ENCODE measurements around a stretch of chr2.

- PRO-cap, 2 experiments = no peak in any of the 2 experiments
Observed at GRCh38 chr2:191008840-191009182, 5.2 kb downstream of the STAT1 start.

GRCh38 chr2:191172802-191173379 lies 22.1 kb upstream of the STAT4 start:
- PRO-cap, 2 experiments = no peak in any of the 2 experiments

DNA sequence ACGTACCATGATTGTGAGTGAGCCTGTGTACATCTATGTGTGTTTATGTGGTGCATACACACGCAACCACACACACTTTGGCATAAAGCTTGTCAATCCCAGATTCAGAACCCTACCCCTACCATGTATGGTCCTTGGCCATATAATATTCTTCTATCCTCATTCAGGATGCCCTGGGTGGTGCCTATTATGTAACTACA lies 11.3 kb upstream of the MYO1B start:
- PRO-cap, 2 experiments = no peak in any of the 2 experiments

GRCh38 chr2:191247623-191248151 lies 2.5 kb downstream of the MYO1B start:
- PRO-cap, 2 experiments = no peak in any of the 2 experiments

- PRO-cap, 2 experiments = no peak in any of the 2 experiments
Observed at GRCh38 chr2:191264745-191265145, 19.5 kb downstream of the MYO1B start.

- PRO-cap, 2 experiments = no peak in any of the 2 experiments
Observed at GRCh38 chr2:191305907-191306636, 60.9 kb downstream of the MYO1B start.

- PRO-cap, 2 experiments = no peak in any of the 2 experiments
Observed at GRCh38 chr2:191318574-191319330, 73.5 kb downstream of the MYO1B start.

DNA sequence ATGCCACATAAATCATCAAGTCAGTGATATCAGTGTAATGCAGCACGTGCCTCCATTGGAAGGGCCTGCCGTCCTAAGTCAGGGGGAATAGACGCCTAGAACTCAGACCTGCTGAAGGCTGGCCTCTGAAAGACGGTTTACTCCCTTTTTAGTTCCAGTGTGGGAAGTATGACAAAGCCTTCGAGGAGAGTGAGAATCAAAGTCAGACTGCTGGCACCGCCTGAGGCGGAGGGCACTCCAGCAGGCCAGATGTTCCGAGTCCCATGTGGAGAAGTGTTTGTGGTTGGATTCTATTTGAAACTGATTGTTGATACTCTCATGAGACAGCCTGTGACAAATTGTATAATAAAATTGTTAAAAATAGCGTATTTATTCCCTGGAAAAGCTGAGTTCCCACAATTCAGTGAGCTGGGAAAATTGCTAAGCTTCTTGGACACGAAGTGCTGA lies 196.6 kb downstream of the MYO1B start:
- PRO-cap, 2 experiments = no peak in any of the 2 experiments

GRCh38 chr2:191637612-191638389 lies 40.1 kb upstream of the NABP1 start:
- PRO-cap, 2 experiments = no peak in any of the 2 experiments

DNA sequence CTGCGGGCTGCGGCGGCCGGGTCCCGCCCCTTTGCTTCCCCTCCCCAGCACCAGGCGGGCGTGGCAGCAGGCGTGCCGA lies 105 bp upstream of the NABP1 start:
- PRO-cap, 2 experiments = no peak in any of the 2 experiments

DNA sequence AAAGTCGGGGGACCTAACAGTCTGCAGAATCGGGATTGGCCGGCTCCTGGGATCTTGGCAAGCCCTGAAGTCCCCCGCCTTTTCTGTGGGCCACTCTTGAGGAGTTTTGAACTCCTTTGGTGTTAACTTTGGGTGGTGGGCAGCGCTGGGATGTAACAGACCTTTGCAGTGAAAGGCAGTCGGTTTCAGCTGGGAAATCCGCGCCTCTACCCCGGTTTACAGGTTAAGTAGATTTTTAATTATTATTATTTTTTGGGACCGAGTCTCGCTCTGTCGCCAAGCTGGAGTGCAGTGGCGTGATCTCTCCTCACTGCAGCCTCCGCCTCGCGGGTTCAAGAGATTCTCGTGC lies 1.2 kb downstream of the NABP1 start:
- PRO-cap, 2 experiments = no peak in any of the 2 experiments

GRCh38 chr2:195073257-195073612 lies 583.8 kb upstream of the SLC39A10 start:
- PRO-cap, 2 experiments = no peak in any of the 2 experiments

DNA sequence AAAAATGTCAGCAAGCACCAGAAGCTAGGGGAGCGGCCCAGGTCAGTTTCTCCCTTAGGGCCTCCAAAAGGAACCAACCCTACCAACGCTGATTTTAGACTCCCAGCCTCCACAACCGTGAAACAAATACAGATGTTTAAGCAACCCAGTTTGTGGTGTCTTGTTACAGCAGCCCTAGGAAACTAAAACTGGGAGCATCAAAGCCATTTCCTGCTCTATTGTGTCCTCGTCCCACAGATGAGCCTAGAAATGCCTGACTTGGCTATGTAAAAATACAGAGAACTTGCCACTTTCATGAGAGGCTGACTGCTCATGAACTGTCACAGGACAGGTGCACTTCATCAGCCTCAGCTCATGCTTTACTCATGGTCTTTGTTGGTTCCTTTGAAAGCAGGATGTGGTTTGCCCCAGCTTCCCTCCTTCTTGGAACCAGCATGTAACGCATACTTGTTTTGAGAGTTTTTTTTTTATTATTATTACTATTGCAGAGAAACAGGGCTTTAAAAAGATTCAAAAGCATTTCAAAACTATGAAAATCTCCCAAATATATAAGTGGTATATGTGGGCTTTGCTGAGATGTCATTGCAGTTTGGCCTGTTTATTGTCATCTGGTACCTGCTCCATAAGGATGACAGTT lies 97.5 kb upstream of the SLC39A10 start:
- PRO-cap, 2 experiments = no peak in any of the 2 experiments

GRCh38 chr2:195679999-195680947 lies 23.2 kb downstream of the SLC39A10 start:
- PRO-cap, 2 experiments = no peak in any of the 2 experiments

DNA sequence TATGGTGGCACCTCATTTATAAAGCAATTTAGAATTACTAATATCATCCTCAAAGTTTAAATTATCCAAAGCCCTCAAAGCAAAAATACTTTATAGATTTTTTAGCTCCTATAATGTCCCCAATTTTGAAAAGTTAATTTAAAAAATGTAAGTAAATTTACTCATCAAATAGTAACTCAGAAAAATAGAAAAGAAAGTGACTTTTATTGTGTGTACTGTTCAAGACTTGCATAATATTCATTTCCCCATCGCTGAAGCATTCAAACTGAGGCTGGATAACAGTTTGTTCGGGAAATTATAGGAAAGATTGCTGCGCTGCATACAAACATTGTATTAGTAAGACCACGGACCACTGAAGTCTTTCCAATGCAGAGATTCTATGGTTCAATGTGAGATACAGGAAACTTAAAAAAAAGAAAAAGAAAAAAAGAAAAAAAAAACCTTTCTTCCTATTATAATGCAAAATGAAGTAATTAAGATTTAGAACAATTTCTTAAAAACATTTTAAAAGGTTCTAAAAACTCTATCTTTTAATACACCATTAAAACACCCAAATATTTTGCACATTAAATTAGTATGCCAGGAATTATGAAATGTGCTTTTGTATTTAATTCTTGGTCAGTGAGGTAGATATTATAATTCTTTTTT lies 10.4 kb downstream of the STK17B start:
- PRO-cap, 2 experiments = no peak in any of the 2 experiments

DNA sequence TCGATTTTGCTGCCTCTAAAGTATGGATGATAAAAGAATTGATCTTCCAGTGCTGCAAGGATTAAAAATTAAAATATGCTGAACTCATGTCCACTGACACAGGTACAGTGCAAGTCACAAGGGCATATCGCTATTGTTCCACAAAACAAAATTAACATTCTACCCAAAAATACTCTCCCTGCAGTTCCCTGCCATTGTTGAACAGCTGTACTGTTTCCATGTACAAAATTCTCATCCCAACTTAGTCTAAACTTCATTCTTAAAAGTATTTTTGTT lies 5.8 kb downstream of the STK17B start:
- PRO-cap, 2 experiments = no peak in any of the 2 experiments

GRCh38 chr2:196168098-196168415 lies 3.3 kb downstream of the STK17B start:
- PRO-cap, 2 experiments = no peak in any of the 2 experiments

DNA sequence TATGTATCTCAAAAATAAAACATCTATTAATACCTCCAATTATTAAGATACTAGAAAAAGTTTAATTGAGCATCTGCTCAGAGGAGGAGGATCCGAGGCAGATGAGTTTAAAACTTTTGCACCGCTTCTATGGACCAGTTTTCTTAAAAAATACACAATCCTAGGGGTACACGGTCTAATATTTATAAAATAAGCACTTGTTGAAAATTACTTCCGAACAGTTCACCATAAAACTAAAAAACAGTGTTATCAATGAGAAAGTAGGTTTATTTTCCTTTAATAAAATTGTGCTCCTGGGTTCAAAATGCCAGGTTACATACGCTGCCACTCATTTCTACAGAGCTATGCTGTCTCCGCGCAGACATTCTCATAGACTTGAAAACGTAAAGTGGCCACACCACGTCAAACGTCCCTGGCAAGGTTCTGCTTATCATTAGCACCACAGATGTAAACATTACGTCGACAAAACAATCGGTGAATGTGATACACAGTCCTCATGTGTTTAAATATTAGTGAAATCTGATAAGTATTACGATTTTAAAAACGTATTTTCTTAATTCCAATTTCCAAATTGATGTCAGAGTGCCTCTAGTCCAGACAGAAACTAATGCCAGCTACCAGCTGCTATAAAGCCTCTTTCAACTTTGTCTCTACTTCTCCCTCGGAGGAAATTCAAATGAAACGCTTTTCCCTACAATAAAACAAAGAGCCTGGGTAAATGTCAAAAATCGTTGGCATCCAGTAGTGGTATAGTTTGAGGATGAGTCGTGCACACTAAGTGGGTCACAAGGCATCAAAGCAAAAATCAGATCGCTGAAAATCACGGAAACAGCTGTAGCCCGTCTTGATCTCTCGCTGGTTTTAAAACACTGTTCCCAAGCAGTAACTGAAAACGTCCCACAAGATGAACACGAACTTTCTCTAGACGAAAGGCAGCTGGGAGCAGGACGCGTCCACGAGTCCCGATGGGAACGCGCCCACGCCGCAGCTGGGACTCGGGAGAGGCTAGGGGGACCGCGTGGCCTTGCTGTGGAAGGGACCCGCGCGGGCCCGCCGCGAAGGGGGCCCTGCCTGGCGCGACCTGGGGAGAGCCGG lies 1.1 kb downstream of the STK17B start:
- PRO-cap, 2 experiments = peak in 1 of 2 experiments; most common plus-strand start position 808 of the sequence (in 1)

DNA sequence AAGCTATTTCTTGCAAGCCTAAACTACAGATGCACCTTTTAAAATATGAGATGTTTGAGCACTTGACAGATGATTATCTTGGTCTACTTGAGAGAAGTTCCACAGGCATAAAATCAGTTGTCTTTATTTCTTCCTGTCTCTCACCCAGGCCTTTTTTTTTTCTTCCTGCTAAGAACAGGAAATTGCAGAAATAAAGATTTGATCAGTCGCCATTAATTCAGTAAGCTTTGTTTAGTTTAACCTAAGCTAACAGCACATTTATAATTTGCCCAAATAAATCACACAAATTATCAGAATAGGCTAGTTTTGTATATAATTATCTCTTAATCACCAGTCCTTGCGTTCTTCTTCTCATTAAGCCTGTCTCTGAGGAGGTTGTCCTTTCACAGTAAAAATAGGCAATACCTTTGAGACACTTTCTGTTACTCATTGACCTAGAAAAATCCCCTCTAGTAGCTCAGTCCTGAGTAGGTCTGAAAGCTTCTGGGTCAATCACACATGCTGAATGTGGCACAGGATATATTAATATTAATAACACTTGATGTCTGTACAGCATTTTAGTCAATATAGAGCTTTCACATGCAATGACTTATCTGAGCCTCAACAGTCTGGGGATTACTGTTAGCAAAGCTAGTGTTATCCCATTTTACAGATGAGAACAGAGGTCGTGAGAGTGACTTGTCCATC lies 11.1 kb upstream of the STK17B start:
- PRO-cap, 2 experiments = no peak in any of the 2 experiments

GRCh38 chr2:196183640-196184178 lies 12.3 kb upstream of the STK17B start:
- PRO-cap, 2 experiments = no peak in any of the 2 experiments